AG10803 (cell line): Measurements from ENCODE around the gene IFFO1.

GRCh38 chr12:5080936-5081443, 37.3 kb downstream of the KCNA5 start:
- RRBS, result no CpG with 5 or more reads among the region's 15 CpGs

DNA sequence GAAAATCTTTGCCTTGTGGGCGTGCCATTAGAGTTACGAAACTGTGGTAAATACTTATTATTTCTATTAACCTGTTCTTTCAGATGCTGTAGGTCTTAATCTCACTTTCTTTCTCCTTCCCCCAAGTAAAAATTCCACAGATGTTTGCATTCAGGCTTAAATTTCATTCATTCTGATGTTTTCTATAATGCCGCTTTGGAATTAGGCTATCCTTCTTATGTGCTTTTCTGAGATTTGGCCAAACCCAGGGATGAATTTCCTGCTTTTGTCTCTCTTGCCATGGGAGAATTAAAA, 71.0 kb downstream of the KCNA5 start:
- RRBS, result no CpG with 5 or more reads among the region's 3 CpGs

DNA sequence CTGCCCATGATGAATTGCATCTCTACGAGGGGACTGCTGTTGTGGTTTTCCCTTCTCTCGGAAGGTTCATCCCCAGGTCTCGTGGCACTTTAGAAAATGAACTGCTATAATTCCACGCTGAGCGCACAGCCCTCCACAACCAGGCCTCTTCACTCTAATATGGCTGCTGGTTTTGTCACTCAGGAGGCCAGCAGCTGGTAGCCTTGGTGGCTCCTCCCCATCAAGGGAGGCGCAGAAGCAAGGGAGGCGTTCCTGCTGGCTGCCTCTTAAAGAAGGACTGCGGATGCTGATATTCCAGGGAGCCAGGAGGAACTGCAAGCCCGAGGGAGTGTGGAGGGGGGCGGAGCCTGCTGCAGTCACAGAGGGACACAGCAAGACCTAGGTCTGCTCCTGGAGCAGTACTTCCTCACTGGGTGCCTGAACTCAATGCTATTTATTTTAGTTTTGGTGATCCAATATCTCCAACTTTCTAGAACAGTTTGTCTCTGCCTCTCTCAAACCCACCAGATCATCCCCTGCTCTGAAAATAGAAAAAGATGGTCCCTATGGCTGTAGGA, 158.2 kb downstream of the KCNA5 start:
- RRBS, result no CpG with 5 or more reads among the region's 10 CpGs

DNA sequence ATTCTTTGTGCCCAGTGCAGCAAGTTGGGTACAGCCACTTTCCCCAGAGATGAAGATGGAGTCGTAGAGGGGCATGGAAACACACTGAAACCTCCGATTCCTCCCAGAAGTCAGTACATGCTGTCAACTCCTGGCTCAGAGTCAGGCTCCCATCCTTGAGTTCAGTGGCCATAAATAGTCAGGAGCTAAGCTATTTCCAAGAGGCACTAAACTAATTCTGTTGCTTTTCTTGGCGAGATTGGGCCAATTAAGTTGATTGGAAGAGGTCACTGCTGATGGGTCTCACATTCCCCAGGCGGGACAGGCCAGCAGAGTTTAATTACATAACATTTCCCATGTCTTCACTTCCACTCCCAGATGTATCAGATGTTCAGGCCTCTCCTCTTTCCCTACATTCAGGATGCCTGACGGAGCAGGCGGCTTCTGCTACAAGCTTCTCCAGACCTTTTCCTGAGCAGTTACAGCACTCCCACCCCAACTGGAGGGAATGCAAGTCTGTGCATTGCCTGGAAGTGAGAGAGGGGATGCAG, 5.2 kb downstream of the NTF3 start:
- RRBS, result no CpG with 5 or more reads among the region's 6 CpGs

DNA sequence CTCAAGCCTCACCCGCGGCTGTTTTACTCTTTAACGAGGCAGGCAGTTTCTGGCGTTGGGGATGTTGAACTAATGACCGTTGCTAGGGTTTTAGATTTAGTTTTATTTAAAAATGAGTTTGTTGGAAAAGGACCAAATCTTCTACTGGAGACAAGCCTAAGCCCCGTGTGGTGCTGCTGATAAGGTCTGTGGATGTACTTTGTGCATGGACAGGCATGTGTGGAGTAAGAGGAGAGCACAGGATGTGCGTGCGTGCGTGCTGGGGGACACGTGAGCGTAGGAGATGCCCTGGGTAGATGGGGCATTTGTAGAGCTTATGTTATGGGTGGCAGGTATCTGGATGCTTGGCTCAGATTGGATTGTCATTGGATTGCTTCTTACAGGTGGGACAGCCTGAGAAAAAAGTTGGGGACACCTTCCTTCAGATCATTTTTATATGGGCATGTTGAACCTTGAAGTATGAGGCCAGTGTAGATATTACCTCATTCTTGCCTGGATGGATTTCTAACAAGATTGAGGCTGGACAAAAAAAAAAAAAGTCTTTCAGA, 5.8 kb downstream of the NTF3 start:
- RRBS, result no CpG with 5 or more reads among the region's 11 CpGs

GRCh38 chr12:5953376-5953695, 8.3 kb upstream of the ANO2 start:
- RRBS, result no CpG with 5 or more reads among the region's 1 CpG

DNA sequence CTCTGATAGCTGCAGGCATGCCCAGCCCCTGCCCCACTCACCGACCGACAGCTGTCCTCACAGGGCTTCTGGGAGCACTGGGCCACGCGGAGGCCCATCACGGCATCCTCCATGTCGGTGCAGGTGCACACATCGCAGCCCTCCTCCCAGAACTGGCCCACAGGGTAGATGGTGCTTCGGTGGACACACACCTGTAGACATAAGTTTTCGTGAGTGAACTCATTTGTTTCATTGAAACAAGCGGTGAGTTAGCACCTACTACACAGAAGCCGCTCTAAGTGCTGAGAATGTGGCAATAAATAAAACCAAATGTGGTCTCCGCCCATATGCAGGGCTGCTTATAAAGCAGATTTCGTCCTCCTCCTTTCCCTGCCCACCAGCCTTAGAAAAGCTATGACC, 31.0 kb upstream of the ANO2 start:
- RRBS, result no CpG with 5 or more reads among the region's 13 CpGs

DNA sequence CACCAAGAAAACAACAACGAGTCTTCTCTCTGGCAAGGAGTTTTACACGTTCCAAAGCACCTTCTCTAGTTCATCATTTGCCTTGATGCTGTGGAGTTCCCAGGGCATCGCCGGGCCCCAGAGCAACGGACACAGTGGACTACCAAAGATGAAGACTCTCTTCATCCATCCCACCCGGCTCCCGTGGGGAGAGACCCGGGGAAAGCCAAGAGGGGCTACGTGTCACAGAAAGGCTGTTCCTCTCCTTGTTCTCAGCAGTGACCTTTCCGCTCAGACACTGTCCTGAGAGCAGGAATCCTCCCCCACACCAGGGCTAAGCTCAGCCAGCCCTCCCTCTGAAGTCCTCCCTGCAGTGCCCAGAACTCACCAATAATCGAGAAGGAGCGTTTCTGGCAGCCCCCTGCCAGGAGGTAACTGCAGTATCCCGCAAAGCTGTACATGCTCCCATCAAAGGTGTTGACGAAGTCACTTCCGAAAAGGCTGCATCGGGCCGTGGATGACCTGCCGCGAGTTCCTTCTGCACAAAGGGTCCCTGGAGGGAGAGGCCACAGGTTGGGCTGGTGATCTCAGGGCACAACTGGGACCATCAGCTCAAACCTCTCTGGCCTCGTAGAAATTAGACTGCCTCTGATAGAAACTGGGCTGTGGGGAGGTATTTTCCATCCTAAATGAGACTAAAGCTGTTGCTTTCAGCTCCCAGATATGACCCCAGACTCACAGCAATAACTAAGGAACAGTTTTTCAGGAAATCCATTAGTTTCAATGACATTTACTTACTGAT, 3.5 kb downstream of the VWF start:
- RRBS, result 83% methylated on average over 3 of the region's 20 CpGs

DNA sequence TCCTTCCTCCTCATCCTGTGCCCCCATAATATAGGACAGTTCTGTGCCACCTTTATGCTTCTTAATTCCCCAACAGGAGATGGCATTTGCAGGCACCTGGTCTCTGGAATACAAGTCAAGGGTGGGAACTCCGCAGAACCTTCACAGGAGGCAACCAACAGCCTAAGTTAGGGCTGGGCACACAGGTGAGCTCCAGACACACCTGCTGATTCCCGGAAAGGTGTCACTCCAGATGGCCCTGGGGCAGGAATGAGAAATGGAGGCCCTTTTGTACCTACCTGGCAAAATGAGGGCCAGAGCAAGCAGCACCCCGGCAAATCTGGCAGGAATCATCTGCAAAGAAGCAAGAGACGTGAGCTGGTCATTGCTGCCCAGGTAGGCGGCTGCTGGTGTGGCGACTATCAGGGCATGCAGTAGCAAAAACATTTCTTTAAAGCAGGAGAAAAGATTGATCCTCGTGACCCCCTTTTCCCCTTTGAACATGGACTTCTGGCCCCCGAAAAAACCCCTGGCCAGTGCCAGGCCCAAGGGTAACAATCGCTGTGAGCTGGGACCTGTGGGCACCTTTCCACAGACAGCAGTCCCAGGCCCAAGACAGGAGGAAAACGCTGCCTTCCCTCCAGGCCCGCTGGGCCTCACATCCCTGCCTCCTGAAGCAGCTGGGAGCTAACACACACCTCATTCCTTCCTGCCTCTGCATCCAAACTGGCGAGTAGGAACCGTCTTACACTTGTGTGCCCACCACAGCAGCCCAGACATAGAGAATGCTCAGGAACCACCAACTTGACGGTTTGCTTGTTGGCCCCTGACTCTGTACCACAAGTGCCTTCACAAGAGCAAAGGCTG, 1.4 kb downstream of the VWF start:
- RRBS, result 75% methylated on average over 2 of the region's 14 CpGs

DNA sequence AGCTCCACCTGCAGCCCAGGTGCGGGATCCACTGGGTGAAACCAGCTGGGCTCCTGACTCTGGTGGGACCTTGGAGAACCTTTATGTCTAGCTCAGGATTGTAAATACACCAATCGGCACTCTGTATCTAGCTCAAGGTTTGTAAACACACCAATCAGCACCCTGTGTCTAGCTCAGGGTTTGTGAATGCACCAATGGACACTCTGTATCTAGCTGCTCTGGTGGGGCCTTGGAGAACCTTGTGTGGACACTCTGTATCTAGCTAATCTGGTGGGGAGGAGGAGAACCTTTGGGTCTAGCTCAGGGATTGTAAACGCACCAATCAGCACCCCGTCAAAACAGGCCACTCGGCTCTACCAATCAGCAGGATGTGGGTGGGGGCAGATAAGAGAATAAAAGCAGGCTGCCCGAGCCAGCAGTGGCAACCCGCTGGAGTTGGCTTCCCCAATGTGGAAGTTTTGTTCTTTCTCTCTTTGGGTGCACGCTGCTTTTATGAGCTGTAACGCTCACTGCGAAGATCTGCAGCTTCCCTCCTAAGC, 35.5 kb upstream of the VWF start:
- RRBS, result no CpG with 5 or more reads among the region's 10 CpGs

GRCh38 chr12:6183864-6184284, 16.3 kb upstream of the CD9 start:
- RRBS, result no CpG with 5 or more reads among the region's 4 CpGs

DNA sequence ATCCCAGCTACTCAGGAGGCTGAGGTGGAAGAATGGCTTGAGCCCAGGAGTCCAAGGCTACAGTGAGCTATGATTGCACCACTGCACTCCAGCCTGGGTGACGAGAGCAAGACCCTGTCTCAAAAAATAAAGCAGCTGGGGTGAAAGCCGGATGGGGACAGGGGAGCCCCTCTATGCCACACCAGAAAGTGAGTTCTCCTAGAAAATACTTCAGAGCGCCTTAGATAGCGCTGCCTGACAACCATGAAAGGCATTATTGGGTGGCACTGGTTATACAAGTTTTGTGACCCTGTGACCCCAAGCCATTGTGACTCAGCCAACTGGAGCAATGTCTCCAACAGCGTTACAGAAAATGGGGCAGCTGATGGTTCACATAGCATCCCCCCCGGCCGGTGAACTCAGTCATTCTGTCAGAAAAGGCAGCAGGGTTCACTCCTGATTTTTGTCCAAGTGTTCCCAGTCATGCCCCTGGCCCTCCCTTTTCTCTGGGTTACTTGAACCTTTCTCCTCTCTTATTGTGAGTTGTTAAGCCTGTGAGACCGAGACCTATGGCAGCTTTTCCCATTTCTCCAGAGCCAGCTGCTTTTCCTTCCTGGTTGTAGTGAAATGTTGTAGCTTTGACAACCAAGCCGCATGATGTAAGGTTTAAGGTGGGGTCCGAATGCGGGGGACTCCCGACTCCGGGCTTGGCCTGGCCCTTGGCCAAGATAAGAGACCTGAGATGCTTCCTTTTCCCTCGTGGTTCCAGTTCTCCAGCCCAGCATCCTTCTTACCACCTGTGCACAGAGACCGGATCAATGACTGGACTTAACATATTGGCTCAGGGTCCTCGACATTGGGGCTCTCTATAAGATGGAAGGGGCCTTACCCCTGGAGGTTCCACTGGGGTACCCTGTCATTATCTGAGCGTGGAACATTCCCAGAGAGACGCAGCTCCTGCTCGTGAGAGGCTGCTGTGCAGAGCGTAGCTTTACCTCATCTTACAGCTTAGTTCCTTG, 22.0 kb downstream of the CD9 start:
- RRBS, result 76% methylated on average over 2 of the region's 20 CpGs

GRCh38 chr12:6303036-6303366, 7.5 kb upstream of the PLEKHG6 start:
- RRBS, result no CpG with 5 or more reads among the region's 4 CpGs

DNA sequence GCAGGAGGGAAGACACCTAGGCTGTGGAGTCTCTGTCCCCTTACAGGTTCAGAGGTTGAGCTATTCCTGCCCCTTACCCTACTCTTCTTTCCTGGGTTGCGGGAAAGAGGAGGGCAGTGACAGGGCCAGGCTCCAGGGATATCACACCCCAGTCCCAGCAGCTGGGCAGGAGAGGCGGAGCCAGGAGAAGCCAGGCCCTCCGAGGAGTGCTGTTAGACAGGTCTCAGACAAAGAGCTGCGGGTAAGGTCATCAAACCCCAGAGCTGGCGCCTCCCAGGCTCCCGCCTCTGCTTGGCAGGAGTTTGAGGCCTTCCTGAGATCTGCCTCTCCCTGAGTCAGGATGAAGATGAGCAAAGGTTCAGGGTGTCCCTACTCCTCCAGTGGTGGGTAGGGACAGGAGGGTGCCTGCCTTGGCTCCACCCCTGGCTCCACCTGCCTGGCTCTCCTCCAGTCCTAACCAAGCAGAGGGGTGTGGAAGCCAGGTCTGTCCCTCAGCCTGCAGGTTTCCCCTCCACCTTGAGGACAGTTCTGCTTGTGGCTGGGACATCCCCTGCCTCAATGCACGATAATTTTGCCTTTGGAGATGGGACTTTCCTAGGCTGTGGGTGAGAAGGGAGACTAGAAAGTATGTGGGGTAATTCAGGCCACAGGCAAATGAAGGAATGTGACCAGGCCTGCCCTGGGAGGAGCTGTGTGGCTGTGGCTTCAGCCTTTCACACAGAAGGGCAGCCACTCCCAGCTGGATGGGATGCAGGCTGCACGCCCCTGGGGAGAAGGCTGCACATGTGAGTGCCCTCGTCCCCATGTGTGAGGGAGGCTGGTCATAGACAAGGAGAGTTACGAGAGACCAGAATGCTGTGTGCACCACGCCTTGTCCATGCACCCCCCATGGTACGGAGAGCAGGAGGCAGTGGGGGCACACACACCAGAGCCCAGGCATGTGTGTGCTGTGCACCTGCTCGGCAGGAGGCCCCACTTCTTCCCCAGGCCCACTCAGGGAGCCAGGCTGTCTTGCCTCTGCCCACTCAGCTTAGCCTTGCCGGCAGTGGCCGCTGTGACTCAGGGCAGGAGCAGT, 2.3 kb downstream of the PLEKHG6 start:
- RRBS, result no CpG with 5 or more reads among the region's 15 CpGs

DNA sequence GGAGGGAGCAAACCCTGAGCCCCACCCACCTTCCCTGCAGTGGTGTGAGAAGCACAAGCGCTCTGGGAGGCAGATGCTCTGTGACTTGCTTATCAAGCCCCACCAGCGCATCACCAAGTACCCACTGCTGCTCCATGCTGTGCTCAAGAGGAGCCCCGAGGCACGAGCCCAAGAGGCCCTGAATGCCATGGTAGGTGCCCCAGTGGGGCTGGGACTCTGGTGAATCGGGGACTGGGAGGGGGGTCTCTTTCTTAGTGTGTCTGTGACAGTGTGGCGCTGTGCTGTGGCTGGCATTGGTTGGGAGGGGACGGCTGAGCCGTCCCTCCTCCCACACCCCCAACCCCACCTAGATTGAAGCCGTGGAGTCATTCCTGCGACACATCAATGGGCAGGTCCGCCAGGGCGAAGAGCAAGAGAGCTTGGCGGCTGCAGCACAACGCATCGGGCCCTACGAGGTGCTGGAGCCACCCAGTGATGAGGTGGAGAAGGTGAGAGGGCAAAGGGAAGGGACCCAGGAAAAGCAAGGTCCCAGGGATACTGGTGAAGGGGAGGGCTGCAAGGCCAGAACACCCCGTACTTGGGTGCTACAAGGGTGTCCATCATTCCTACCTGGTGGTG, 7.1 kb downstream of the PLEKHG6 start:
- RRBS, result no CpG with 5 or more reads among the region's 17 CpGs

- RRBS, result no CpG with 5 or more reads among the region's 9 CpGs
Observed at GRCh38 chr12:6373402-6374284, 1.7 kb downstream of the SCNN1A start.

GRCh38 chr12:6390800-6391979, 7.2 kb downstream of the LTBR start:
- RRBS, result 90% methylated on average over 6 of the region's 26 CpGs

DNA sequence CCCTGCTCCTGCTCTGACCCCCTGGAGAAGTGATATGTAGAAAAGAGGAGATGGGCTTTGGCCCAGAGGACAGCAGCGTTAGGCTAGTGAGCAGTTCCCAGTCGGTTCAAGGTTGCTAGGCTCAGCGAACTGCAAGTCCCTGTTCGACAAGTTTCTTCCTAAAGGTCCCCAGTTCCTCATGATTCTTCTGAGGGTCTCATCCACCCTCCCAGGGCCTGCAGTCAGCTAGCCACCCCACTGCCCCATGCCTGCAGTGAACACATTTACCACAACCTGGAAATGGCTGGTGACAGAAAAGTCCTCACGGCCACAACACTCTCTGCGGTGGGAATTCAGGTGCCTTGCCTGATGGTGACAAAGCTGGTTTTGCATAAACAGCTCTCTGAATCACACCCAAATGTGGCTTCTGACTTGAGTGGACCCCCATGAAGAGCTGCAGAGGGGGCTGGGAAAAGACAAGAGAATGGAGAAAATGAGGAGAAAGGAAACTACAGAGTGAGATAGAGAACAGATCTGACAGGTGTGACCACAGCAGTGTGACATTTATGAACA, 1.4 kb upstream of the CD27 start:
- RRBS, result no CpG with 5 or more reads among the region's 6 CpGs

GRCh38 chr12:6492760-6493130, 317 bp downstream of the MRPL51 start:
- RRBS, result no CpG with 5 or more reads among the region's 15 CpGs

DNA sequence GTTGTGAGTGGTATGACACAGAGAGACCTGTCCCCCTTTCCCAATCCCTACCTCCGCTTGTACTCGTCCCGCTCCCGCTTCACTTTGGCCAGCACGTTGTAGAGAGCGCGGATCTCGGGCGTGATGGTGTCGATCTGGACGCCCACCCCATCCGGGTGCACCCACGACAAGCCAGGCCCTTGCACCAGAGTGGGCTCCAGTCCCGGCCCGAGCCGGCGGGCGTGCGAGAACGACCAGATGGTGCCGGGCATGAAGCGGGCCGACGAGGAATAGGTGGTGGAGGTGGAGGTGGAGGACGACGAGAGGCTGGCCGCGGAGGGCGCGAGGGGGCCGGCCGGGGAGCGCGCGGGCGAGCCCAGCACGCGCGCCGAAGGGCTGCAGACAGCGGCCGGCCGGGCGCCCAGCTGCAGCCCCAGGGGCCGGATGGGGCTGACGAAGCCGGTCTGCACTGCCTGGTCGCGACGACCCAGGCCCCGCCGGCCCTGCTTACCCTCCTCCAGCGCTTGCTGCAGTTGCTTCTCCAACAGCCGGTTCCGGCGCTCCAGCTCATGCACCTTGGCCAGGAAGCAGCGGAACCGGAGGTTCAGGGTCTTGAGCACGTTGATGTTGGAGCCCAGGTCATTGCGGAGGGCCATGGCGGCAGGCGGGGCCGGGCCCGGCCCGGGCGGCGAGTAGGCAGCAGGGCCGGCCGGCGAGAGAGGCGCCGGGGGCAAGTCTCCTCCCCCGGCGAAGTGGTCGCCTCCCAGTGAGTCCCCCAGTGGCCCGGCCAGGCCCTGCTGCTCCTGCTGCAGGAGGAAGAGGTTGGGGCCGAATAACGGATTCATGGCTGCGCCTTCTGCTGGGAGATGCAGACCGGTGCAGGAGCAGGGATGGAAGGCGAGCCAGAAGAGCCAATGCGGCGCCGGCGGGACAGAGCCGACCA, at the start of gene IFFO1:
IFFO1 (minus strand) TSS at position 837 of the 922 bp plus-strand sequence.
- RRBS, result 2% methylated on average over 39 of the region's 86 CpGs